ENCODE results near the genes KRT40, KRTAP1-3, KRTAP4-16, KRTAP4-11, KRTAP4-12, KRTAP9-4, KRTAP29-1 and KRT14.

- PRO-cap, result no peak
- RAMPAGE, long total RNA, 4 experiments, result no peak in any of the 4 experiments
Measured at GRCh38 chr17:40498381-40498799, 3.0 kb downstream of the TNS4 start.

- PRO-cap, result no peak
- RAMPAGE, long total RNA, 4 experiments, result no peak in any of the 4 experiments
Measured at GRCh38 chr17:40547345-40548045, 17.8 kb downstream of the CCR7 start.

DNA sequence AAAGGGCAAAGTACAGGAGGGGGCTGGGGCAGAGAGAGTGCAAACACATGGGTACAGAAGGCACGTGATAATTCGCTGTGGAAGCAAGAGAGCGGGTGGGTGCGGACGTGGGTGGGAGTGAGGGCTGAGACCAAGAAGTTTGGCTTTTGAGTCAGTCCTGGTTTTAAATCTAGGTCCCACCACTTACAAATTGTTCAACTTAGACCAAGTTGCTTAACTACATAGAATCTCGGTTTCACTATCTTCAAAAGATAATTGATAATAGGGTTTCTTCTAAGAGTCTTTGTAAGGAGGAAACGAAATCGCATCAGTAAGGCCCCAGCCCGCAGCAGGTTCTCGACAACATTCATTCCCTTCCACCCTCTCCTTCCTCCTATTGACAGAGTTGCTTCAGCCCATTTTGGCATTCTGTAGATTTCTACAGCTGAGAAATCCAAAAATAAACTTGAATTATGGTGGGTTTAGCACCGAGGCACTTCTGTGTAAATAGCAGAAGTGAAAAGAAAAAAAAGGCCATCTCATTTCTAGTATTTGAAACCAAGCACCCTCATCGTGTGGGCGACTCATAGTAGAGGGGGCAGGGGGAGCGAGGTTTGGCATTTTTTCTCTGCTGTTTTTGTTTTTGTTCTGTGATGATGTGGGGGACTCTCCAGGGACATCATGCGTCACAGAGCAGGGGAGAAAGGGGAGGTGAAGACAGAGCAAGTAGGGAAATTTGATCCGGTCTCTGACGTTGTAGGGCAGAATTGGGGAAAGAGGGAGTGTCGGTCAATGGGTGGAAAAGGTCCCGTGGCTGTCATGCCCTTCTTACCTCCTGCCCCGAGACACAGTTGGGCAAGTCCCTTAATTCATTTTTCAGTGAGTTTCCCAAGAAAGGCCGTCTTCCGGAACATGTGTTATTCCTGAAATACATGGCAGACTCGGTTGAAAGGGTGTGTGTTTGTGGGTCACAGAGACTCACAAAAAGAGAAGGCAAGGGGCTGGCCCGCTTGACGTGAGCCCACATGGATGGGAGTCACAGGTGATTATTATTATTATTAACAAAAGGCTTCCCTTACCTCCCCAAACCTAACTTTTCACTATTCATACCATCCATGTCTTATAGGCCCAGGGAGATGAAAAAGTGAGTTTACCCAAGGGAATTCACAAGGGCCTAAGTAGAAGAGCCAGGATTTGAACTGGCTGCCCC, 33.8 kb upstream of the CCR7 start:
- PRO-cap, result no peak
- RAMPAGE, long total RNA, 4 experiments, result no peak in any of the 4 experiments

GRCh38 chr17:40647981-40649265, 805 bp upstream of the SMARCE1 start:
- PRO-cap, result bidirectional peak, plus-strand start at chr17:40648080, minus-strand start at chr17:40647817; bidirectional peak, plus-strand start at chr17:40648335, minus-strand start at chr17:40648282; bidirectional peak, plus-strand start at chr17:40648537, minus-strand start at chr17:40648623
- RAMPAGE, long total RNA, 4 experiments, result start-site peak on the plus strand in 2 of 4 experiments, at chr17:40648078-40648132 at its widest, 7 to 28 reads per replicate

DNA sequence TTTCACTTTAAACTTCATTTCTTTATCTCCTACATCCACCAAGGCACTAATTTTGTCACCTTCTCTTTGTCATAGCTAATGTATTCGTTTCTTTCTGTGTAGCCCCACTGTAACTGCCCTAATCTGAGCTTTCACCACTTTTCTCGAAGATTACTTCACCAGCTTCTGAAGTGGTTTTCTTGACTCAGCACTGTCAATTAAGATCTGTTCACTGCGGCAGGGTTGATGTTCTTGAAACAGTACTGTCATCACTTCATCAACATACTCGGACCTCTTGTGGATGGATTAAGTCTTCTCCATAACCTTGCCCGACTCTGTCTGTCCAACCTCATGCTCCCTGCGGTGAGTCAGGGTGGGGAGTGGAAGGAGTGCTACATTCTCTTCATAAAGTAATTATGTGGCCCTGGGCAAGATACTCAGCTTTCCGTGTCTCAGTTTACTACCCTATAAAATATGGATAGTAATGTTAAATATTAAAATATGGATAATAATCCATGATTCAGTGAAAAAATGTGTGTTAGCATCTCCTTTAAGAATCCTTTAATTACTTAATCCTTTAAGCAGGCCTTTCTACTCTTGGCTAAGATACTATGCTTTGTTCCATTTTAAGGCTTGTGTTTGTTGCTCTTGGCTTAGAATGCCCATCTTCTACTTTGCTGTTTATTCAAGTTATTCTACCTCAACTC, 5.7 kb upstream of the KRT10 start:
- PRO-cap, result no peak
- RAMPAGE, long total RNA, 4 experiments, result no peak in any of the 4 experiments

GRCh38 chr17:40866718-40867210, 259 bp downstream of the KRT12 start:
- PRO-cap, result no peak
- RAMPAGE, long total RNA, 4 experiments, result no peak in any of the 4 experiments

- PRO-cap, result no peak
- RAMPAGE, long total RNA, 4 experiments, result no peak in any of the 4 experiments
Measured at GRCh38 chr17:40883528-40883941, 1.5 kb downstream of the KRT20 start.

- PRO-cap, result no peak
- RAMPAGE, long total RNA, 4 experiments, result no peak in any of the 4 experiments
Measured at GRCh38 chr17:40901750-40903050, 17.2 kb upstream of the KRT20 start.

GRCh38 chr17:40984074-40984407, at the start of gene KRT40:
Gene KRT40, minus strand, starts transcription at chr17:40984326.
- PRO-cap, result no peak
- RAMPAGE, long total RNA, 4 experiments, result no peak in any of the 4 experiments

- PRO-cap, result no peak
- RAMPAGE, long total RNA, 4 experiments, result no peak in any of the 4 experiments
Measured at GRCh38 chr17:41034403-41034972, at the start of gene KRTAP1-3. Gene KRTAP1-3, minus strand, starts transcription at chr17:41034874.

GRCh38 chr17:41102089-41102396, at the start of gene KRTAP4-16:
Gene KRTAP4-16, minus strand, starts transcription at chr17:41102209.
- PRO-cap, result no peak
- RAMPAGE, long total RNA, 4 experiments, result no peak in any of the 4 experiments

- PRO-cap, result no peak
- RAMPAGE, long total RNA, 4 experiments, result no peak in any of the 4 experiments
Measured at GRCh38 chr17:41117839-41118195, 356 bp downstream of the KRTAP4-11 start.

DNA sequence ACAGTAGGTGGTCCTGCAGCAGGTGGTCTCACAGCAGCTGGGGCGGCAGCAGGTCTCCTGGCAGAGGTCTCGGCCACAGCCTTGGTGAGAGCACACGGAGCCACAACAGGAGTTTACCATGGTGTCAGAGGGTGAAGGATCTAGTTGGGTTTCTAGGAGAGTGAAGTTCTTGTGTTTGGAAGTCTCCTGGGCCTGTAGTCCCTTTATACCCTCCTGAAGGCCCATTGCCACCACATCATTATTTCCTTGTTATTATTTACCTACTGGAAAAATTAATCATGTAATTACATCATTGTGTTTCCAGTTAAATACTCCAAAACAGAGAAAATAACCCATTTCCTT, at the start of gene KRTAP4-11:
Gene KRTAP4-11, minus strand, starts transcription at position 178 of the 342 bp plus-strand sequence.
- PRO-cap, result no peak
- RAMPAGE, long total RNA, 4 experiments, result no peak in any of the 4 experiments

DNA sequence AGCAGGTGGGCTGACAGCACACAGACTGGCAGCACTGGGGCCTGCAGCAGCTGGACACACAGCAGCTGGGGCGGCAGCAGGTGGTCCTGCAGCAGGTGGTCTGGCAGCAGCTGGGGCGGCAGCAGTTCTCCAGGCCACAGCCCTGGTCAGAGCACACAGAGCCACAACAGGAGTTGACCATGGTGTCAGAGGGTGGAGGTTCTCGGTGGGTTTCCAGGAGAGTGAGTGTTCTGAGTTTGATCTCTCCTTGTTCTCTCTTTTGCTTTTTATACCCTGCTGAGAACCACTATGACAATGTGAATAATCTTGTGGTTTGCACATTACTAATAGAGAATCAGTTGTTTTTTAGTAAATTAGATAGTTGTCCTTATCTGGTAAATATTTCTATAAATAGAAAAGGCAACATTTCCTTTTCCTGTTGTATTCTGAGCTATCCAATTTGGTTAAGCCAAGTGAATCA, at the start of gene KRTAP4-12:
Gene KRTAP4-12, minus strand, starts transcription at position 241 of the 460 bp plus-strand sequence.
- PRO-cap, result no peak
- RAMPAGE, long total RNA, 4 experiments, result no peak in any of the 4 experiments

- PRO-cap, result no peak
- RAMPAGE, long total RNA, 4 experiments, result no peak in any of the 4 experiments
Measured at GRCh38 chr17:41249397-41249948, at the start of gene KRTAP9-4. Gene KRTAP9-4, plus strand, starts transcription at chr17:41249687.

DNA sequence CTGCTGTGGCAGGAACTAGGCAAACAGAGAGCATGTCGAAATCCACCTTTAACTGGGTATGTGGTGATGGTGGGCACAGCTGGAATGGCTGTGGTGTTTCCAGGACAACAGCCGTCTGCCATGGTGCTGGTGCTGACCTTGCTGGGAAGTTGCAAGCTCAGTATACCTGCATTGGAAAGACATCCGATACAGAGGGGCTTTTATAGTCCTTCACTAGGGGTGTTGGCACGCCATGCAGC, at the start of gene KRTAP29-1:
Gene KRTAP29-1, minus strand, starts transcription at position 122 of the 239 bp plus-strand sequence.
- PRO-cap, result no peak
- RAMPAGE, long total RNA, 4 experiments, result no peak in any of the 4 experiments

DNA sequence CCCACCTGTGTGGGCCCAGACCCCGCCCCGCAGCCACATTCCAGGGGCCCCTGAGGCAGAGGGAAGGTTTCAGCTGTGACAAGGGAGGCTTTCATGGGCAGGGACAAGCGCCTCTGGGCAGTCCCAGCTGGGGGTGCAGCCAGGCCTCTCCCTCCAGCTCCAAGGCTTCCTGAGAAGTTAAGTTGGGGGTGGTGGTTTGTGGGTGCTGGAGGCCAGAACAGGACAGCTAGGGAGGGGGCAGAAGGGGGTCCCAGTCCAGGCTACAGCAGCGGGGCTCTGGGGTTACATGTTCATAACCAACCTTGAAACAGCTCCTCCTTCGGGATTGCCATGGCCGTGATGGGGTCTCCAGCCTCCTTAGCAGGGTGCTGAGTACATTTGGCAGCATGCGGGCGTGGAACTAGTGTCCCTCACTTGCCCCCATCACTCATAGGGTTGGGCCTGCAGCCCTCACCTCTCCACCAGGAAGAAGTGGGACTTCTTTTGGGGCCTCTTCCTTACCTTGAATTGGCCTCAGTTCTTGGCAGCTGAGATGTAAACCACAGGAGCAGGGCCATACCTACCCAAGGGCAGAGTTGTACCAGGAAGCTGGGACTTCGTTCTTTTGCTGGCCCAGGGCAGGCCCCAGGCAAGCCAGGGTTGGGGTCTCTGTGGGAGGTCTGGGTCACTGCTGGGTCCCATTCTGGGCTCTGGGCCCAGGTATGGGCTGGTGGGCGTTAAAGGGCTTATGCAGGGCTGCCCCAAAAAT, 3.5 kb upstream of the KRT15 start:
- PRO-cap, result no peak
- RAMPAGE, long total RNA, 4 experiments, result no peak in any of the 4 experiments

- PRO-cap, result no peak
- RAMPAGE, long total RNA, 4 experiments, result no peak in any of the 4 experiments
Measured at GRCh38 chr17:41524723-41525081, 3.4 kb downstream of the KRT19 start.

- PRO-cap, result no peak
- RAMPAGE, long total RNA, 4 experiments, result start-site peak on the minus strand in 3 of 4 experiments, at chr17:41586891-41586895 at its widest, 7 to 74 reads per replicate
Measured at GRCh38 chr17:41586134-41586974, at the start of gene KRT14. Gene KRT14, minus strand, starts transcription at chr17:41586895.

GRCh38 chr17:41653665-41654674, 29.6 kb upstream of the KRT17 start:
- PRO-cap, result no peak
- RAMPAGE, long total RNA, 4 experiments, result no peak in any of the 4 experiments